ENCODE measurements around the gene ATXN10.

GRCh38 chr22:44698549-44698892, 3.5 kb upstream of the PRR5 start:
- RRBS: 28% methylated on average over 5 of the region's 11 CpGs

GRCh38 chr22:44755808-44756551, 3.6 kb downstream of the ARHGAP8 start:
- RRBS: no CpG with 5 or more reads among the region's 17 CpGs

GRCh38 chr22:45140223-45140944, 23.3 kb upstream of the NUP50 start:
- RRBS: no CpG with 5 or more reads among the region's 10 CpGs

GRCh38 chr22:45172731-45173806, 9.3 kb downstream of the NUP50 start:
- RRBS: no CpG with 5 or more reads among the region's 16 CpGs

DNA sequence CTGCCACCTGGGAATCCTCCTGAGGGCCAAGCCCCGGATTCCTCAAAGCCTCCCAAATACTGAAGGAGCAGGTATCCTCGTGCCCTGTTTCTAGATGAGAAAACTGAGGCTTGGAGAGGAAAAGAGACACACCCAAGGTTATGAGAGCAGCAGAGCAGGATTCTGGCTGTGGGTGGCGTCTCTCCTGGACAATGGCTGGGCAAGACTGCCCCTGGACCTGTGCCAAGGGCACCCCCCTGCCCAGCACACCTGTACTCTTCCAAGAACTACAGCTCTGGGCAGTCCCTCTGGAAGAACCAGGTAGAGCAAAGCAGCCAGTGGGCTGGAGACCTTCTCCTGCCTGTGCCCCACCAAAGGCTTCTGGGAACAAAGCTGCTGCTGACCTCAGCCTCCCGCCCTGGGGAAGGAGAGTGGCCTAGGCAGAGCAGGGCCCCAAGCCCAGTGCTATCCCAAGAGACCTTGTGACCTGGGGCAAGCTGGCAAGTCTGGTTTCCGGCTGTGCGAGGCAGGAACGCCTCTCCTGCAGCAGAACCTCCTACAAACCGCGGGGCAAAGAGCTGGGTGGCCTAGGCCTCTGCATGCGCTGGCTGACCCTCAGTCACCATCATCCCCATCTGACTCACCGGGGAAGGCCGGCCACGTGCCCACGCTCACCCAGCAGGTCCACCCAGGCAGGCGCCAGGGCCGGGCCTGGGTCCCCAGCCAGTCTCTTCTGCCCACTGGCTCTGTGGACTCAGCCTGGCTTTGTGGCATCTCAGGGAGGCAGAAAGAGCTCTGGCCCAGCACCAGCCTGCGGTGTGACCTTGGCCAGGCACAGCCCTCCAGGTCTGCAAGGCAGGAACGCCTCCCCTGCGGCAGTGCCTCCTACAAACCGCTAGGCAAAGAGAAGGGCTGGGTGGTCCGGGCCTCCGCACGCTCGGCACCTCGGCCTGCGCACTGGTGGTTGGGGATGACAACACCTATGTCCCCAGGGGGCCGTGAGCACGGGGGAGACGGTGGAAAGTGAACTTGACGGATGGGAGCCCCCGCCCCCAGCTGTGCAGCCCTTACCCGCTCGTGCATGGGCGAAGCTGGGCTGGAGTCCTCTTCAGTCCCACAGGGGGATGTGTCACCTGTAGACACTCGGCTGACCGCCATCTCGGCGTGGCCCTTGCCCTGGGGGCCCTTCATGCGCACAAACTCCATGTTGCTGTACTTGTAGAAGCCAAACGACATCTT, 38.3 kb downstream of the KIAA0930 start:
- RRBS: 9% methylated on average over 5 of the region's 40 CpGs

DNA sequence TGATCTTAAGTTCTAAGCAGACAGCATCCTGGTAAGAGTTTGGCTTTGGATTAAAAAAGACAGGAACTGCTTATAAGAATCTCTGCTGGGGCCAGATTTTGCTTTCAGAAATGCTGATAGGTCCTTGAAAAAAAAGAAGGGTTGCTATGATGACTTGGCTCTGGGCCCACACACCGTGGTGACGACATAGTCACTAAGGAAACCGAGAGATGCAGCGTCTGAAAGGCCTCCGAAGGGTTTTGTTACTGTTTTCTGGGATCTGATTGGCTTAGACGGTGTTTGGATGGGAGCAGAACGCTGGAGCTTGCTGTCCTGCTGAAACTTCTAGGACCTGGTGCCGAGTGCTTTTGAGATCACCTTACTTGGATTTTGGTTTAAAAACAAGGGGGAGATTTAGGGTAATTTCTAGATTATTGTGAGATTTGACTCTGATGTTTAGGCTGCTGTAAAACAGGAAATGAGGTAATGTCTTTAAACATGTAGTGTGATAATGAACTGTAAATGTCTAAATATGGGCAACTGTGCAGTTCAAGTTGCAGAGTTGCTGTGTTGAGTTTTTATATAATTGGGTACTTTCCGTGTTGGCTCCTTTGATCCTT, 8.5 kb downstream of the FAM118A start:
- RRBS: no CpG with 5 or more reads among the region's 9 CpGs

- RRBS: no CpG with 5 or more reads among the region's 6 CpGs
Observed at GRCh38 chr22:45318778-45319065, 9.0 kb downstream of the FAM118A start.

GRCh38 chr22:45440751-45441647, 27.5 kb downstream of the RIBC2 start:
- RRBS: 75% methylated on average over 2 of the region's 23 CpGs

DNA sequence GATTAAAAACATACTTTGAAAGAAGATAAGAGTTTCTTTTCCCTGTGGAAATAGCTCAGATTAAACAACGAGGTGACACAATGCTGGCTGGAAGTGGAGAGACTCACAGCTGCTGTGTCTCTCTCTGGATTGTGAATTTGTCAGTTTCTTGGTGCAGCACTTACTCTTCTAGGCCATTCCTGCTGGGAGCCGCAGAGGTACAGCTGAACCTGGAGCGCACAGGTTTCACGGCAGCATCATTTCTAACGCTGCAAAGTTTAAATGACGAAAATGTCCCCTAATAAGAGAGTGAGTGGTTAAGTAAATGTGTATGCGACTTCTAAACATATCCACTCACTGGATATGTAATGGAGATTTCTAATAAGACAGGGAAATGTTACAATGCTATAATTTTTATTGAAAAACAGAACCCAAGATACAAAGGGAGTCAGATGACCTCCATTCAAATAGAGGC, 4.8 kb upstream of the FBLN1 start:
- RRBS: no CpG with 5 or more reads among the region's 7 CpGs

DNA sequence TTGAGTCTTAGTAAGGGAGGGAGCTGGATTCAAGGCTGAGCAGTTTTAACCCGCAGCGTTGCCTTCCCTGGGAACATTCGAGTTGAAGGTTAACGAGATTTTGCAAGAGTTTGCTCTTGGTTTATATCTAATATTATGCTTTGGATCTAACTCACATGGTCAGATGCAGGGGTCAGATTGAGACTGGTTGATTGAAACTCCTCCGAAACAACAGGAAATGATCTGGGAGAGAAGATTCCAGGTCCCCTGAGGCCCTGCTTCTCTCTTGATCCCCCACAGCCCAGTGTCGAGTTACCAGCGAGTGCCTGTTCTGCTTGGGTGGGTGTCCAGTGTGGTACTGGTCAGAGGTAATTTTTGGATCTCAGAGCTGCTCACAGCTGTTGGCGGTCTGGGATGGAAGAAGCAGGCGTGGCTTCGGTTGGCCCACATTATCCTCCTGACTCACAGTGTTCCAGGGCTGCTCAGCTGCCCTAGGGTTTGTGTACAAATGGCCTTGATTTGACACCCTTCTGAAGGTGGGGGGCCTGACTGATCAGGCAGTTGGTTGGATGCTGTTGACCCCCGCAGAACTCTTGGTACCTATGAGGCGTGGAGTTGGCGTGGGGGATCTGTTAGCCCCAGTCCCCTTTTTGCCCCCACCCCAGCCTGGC, 9.2 kb downstream of the FBLN1 start:
- RRBS: no CpG with 5 or more reads among the region's 13 CpGs

DNA sequence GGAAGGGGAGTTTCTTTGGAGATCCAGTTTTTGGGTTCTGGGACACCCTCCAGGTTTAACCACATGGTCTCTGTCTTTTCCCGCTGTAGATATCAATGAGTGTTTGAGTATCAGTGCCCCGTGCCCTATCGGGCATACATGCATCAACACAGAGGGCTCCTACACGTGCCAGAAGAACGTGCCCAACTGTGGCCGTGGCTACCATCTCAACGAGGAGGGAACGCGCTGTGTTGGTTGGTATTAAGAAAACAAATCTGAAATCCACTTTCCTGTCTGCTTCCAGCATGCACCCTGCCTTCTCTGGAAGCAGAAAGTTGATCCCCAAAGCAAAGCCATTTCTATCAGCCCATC, 38.4 kb downstream of the FBLN1 start:
- RRBS: no CpG with 5 or more reads among the region's 9 CpGs

- RRBS: no CpG with 5 or more reads among the region's 12 CpGs
Observed at GRCh38 chr22:45553315-45553783, 50.7 kb downstream of the FBLN1 start.

DNA sequence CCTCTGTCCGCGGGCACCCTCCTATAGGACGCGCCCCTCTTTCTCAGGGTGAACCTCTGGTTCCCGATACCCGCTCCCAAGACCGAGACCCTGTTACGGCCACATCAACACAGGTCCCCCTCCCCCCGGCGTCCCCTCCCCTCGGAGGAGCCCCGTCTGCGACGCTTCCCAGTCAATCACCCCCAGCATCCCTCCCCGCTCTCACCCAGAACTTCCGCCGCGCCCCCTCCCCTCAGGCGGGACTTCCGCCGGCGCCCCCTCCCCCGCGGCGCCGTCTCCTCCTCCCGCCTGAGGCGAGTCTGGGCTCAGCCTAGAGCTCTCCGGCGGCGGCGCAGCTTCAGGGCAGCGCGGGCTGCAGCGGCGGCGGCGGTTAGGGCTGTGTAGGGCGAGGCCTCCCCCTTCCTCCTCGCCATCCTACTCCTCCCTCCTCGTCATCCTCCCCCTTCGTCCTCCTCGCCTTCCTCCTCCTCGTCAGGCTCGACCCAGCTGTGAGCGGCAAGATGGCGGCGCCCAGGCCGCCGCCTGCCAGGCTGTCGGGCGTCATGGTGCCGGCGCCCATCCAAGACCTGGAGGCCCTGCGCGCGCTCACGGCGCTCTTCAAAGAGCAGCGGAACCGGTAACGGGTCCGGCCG, at the start of gene ATXN10:
Gene ATXN10, plus strand, starts transcription at position 271 of the 632 bp plus-strand sequence.
- RRBS: 5% methylated on average over 17 of the region's 64 CpGs

DNA sequence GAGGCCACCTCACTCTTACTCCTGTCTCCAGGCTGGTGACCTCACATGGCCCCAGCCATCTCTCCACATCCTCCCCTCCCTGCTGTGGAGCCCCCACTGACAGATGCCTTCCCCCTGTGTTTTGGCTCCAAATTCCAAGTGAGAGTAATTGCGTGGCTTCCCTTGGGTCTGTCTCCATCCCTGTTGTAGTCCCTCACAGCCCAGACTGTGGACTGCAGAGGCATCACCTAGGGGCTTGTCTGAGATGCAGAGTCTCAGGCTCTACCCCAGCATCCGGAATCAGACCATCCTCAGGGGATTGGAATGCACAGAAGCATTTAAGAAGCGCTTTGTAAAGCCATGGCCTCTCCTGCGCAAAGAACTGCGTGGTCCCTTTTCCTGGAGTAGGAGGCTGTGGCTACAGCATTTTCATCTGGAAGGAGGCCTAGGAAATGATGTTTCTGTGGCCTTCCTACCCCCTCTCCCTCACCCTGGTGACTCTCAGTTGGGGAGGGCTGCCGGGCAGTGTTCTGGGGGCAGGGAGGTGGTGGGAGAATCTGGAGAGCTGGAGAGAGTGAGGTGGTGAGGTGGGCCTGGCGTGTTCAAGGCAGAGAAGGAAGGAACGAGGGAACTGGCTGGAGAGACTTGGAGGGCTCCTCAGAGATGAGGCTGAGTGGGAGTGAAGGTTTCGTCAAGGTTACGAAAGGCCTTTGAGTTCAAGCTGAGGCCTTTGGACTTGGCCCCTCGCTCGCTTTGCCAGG, 91.2 kb downstream of the ATXN10 start:
- RRBS: no CpG with 5 or more reads among the region's 12 CpGs

DNA sequence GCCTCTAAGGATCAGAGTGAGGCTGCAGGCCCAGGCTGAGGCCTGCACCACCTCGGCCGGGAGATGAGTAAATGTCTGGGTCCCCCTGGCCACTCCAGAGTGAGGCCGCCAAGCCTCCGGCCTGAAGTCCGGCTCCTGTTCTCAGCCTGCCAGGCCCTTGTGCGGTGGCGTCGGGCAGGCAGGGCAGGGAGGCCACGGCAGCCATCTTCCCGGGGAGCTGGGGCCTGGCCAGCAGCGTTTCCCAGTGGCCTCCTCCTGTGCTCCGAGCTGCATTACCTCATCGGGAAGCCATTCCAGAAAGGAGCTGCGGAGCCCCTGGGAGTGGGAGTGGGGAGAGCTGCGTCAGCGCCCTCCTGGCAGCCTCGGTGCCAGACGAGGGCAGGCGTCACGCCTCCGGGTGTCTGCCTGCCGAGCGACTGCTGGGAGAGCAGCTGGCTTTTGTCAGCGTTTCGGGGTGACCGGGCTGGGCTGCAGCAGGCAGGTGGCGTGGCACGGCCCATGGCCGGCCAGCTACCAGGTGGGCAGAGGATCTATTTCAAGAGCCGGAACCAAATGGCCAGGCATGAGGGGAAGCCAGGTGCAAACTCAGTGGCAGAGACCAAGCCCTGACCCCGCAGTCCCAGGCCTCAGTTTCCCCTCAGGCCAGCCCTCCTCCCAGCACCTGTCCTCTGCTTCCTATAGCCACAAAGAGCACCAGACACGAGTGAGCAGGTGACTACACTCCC, 30.9 kb upstream of the WNT7B start:
- RRBS: 59% methylated on average over 16 of the region's 32 CpGs

GRCh38 chr22:46035595-46035904, 58.6 kb upstream of the WNT7B start:
- RRBS: 4% methylated on average over 2 of the region's 29 CpGs

DNA sequence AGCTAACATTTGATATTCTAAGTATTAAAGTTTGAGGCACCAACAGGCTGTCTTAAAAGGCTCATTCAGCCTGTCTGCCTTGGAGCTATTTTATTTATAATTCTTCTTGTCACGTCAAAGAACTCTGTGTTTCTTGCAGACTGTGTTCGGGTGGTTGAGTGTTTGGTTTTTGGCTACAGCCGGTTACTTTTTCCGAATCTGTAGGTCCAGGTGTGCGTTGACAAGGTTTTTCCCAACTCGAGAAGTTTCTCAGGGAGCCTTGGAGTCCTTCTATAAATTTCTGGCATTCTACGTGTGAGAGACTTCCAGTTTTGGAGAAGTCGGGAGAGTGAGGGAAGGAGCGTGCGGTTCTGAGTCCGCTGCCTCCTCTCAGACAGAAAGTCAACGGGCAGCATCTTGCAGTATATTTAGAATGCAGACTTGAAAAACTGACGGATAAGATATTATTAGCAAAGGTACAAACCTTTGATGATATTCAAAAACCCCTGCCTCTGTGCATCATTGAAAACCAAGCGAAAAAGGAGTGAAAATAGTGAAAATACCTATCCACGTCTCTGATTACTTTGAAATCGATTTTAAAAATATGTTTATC, 85.3 kb upstream of the PPARA start:
- RRBS: no CpG with 5 or more reads among the region's 16 CpGs

DNA sequence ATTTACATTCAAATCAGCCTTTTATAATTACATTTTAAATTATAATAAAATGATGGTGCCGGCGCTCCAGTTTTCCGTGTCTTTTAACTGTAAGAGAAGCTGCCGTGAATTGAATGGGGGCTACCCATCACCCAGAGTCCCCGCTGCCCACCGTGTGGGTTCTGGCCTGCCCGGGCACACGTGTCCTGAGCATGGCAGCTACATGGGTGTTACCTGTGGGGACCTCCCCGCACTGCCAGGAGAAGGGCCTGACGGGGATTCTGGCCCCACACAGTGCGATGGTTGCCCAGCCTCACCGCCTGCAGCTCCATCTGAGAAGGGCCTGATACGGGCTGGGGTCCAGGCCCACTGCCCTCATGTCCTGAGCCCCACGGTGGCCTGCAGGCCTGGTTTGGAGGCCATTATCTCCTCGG, 72.2 kb upstream of the PPARA start:
- RRBS: no CpG with 5 or more reads among the region's 15 CpGs

GRCh38 chr22:46096871-46097832, 53.2 kb upstream of the PPARA start:
- RRBS: no CpG with 5 or more reads among the region's 21 CpGs

GRCh38 chr22:46105252-46105851, 45.0 kb upstream of the PPARA start:
- RRBS: 66% methylated on average over 11 of the region's 24 CpGs